NB4 (cell line): ENCODE results near the gene COL19A1.

DNA sequence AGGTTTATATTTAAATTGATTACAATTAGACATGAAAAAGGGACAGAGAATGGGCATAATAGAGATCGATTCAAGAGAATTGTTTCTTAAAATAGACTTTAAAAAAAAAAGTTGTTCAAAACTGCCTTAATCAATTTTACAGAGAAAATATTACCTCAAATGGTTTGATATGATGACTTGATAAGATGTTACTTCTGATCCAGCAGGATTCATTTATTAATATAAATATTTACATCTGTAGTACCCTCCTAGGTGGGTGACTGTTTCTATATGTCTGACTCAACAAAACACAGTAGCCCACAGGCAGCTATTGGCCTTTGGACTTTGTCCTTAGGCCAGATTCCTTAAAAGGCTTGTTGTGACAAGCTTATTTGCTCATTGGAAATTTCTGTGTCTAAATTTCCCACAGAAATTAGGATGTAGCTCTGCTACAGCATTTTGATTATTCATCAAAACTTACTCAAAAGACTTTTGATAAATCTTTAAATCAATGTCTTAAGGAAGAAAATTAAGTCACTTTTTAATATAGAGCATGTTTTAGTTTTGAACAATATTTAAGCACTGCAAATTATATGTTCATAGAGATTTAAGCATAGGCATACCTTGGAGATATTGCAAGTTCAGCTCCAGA, 6.8 kb upstream of the PTP4A1 start:
- RRBS = no CpG with 5 or more reads among the region's 1 CpG

GRCh38 chr6:63581268-63581563, 8.9 kb downstream of the PTP4A1 start:
- RRBS = no CpG with 5 or more reads among the region's 1 CpG

DNA sequence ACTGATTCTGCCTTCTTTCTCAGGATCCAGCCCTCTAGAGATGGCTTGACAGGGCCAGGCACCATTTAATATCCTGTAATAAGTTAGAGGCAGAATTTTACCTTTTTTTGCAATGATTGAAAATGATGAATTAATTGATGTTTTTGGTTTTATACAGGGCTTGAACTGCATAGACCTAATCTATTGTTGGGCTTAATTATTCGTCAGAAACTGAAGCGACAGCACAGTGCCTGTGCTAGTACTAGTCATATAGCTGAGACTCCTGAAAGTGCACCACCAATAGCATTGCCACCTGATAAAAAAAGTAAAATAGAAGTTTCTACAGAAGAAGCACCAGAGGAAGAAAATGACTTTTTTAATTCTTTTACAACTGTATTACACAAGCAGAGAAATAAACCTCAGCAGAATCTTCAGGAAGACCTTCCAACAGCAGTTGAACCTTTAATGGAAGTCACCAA, 75.9 kb downstream of the PHF3 start:
- RRBS = no CpG with 5 or more reads among the region's 2 CpGs

DNA sequence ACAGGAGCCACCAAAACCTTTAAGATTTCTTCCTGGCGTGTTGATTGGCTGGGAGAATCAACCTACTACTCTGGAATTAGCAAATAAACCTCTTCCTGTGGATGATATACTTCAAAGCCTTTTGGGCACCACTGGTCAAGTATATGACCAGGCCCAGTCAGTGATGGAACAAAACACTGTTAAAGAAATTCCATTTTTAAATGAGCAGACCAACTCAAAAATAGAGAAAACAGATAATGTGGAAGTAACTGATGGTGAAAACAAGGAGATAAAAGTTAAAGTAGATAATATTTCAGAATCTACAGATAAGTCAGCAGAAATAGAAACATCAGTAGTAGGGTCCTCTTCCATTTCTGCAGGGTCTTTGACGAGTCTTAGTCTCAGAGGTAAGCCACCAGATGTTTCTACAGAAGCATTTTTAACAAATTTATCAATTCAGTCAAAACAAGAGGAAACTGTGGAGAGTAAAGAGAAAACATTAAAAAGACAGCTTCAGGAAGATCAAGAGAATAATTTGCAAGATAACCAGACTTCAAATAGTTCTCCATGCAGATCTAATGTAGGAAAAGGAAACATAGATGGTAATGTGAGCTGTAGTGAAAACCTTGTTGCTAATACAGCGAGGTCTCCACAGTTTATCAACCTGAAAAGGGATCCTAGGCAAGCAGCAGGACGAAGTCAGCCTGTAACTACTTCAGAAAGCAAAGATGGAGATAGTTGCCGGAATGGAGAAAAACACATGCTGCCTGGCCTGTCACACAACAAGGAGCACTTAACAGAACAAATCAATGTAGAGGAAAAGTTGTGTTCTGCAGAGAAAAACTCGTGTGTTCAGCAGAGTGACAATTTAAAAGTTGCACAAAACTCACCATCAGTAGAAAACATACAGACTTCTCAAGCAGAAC, 76.5 kb downstream of the PHF3 start:
- RRBS = no CpG with 5 or more reads among the region's 6 CpGs

DNA sequence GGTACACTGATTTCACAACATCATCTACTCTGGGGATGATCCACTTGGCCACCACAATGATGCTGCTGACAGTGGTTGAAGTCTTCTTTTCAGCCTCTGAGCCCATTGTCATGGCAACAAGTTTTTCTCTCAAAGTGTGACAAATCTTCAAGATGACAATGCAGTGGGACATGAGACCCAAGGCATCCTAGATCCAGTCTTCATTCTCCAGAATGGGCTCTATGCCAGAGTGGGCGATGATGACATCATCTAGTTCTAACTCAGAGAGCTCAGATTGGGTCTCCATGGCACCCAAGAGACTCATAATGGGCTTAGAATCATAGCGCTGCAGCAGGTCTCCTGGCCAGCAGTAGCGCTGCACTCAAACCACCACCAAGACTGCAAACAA, 567.9 kb upstream of the ZC3H11C start:
- RRBS = no CpG with 5 or more reads among the region's 3 CpGs

DNA sequence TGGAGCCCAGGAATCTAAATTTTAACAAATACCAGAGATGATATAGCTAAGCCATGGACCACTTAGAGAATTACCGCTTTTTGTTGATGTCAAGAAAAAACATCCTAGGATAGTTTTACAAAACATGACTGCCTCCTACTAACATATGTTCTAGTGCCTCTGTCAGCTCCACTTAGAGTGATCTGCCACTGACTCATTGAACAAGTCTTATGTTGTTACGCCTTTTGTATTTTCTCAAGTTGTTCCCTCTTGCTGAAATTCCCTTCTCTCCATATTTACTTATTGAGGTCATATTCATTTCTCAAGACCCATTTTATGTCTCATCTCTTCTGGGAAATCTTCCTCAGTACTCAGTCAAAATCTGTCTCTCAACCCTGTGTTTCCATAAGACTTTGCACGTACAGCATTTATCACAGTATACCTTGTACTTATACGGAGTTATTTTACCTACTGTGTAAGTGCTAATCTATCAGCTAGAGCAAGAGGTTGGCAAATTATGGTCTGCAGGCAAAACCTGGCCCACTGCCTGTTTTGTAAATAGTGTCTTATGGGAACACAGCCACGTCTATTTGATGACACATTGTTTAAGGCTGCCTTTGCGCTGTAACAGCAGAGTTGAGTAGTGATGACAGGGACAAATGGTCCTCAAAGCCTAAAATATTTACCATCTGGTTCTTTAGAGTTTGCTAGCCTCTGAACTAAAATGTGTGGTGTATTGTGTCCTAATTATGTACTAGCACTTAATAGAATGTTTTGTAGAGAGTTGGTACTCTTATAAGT, 83.4 kb downstream of the ADGRB3 start:
- RRBS = no CpG with 5 or more reads among the region's 6 CpGs

- RRBS = no CpG with 5 or more reads among the region's 4 CpGs
Measured at GRCh38 chr6:69816517-69816924, 19.7 kb upstream of the LMBRD1 start.

- RRBS = 24% methylated on average over 7 of the region's 24 CpGs
Measured at GRCh38 chr6:69866113-69866744, at the start of gene COL19A1. TSS of gene COL19A1 (plus strand) at chr6:69866556.

DNA sequence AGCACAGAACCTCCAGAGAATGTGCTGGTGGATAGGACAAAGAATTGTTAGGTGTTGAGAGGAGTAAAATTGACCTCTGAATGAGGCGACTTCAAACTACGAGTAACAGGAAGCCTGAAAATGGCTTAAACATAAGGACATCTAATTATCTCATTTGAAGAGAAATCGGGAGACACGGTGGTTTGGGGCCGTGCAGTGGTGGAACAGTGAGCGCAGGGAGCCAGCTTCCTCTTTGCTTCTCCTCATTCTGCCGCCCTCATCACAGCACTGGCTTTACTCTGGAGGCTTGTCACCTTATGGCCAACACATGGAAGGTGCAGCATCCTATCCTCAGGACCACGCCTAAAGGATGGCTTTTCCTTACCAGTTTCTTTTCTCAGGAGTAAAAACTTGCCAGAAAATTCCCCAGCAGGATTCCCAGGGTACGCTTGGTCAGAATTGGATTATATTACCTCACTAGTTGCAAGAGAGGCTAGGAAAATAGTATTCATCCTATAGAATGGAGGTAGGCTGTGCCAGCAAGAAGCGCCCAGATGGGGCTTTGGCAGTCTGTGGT, 114.3 kb downstream of the B3GAT2 start:
- RRBS = no CpG with 5 or more reads among the region's 10 CpGs

DNA sequence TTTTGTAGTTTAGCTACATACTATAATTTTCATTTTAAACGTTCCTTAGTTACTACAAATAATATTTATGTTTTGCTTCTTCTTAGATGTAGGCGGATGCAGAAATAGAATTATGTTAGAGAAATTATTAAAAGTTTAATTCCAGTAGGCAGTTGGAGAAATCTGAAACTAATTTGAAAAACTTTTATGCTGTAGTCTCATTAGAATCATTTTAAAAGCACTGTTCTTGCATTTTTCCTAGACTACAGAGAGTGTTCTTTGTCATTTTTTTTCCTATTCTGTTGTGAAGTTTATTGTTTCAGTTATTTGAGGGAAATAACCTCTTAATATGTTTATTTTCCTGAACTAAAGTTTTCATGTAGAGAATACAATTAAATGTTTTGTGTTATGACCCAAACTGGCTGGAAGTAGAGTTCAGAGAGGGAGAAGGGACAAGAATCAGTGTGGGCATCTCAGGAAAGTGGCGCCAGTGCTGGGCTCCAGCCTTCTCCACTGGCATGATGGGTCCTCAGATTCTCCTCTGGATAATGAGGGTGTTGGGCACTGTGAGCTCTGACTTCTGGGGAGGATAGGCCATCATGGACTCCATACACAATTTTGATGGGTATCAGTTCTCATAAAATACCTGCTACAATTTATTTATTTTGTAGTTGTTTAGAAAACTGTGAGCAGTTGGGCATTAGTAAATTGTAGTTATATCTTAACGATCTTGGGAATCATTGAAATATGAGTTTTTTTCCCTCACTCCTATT, 18.3 kb downstream of the OGFRL1 start:
- RRBS = no CpG with 5 or more reads among the region's 4 CpGs

DNA sequence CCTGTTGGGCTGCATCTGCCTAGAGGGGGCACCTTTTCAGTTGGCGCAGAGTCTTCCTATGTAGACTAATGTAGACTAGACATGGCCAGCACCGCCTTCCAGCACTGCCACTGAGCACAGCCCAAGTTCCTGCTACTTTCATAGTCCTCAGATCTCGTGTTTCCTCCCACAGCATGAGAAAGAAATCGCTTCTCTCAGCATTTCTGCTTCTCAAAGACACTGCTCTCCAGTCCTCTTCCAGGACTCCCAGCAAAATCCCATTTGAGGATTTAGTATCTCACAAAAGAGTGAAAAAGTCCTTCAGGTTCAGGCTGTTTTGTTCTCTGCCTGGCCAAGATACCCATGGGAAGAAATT, 35.6 kb downstream of the OGFRL1 start:
- RRBS = no CpG with 5 or more reads among the region's 4 CpGs

DNA sequence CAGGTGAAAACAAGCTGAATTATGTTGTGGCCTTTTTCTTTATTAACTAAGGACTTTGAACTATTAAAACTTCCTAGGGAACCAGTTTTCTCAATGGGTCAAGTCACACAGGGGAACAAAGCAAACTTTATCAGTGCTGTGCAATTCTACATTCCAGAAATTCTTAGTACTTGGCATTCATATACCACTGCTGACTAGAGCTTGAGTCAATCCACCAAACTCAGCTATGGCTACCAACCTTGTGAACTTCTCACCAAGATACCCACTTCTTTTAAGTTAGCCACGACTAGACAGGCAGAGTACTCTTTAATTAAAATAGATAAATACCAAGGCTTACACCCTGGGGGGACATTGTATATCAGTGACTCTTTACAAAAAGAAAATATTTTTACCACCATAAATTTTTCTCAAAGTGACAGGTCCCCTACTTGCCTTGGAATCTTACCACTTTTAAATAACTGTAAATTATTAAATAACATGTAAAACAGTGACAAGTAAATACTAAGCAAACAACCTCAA, 116.2 kb downstream of the OGFRL1 start:
- RRBS = no CpG with 5 or more reads among the region's 1 CpG

DNA sequence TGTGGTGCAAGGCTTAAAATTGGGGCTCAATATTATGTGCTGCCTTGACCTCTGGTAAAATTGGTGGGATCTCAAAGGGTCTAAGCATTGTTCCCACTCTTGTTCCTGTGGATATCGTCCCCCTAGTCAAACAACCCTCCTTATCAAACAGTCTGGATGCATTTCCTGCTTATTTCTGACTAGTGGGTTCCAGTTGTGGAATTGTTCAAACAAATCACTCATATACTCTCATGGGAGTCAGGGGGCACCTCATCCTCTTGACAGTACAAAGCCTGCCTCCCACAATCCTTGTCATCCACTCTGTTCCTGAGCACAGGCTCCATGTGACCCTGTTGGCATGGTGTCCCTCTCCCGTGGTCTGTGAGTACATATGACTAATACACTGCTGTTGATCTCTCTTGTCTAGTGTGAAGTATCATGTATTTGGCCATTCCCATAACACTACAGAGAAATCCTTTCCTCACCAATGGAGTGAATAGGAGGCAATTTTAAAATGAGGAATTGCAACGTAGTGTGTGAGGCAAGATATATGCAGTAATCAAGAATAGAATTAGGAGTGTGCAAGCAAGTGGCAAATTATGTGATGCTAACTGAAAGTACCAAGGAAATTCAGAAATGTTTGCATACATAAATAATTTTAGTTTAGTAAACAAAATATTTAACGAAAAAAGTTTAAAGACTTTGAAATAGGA, 185.3 kb downstream of the OGFRL1 start:
- RRBS = no CpG with 5 or more reads among the region's 4 CpGs

GRCh38 chr6:71585055-71585394, 296.4 kb downstream of the OGFRL1 start:
- RRBS = no CpG with 5 or more reads among the region's 16 CpGs

DNA sequence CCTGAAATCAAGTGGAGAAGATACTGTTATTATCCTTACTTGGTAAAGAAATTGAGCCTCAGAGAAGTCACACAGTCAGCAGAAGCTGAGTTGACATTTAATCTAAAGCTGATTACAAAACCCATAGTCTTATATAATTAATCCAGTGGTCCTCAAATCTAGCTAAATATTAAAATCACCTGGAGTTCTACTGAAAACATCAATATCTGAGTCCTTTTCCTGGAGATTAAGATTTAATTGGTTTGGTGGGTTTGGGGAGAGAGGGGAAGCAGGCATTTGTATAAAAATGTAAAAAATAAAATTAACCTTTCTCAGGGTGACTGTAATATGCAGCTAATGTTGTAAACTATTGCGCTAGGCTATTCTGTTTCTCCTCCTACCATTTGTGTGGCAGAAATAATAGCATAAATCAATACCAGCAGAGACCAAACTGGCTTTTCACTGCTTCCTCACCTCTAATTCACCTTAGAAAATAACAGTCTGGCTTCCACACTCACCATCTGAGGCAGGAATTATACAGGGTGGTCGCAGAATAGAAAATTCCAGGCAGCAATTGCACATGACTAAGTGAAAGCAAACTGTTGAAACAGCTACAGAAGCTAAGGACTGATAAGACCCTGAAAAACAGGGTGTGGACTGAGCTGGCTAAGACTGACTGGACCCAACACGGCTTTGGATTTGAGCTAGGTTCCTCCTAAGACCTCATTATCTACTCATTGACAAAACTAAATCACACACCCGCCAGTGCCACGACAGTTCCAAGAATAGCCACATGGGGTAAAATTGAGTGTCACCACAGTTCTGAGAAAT, 61.2 kb upstream of the KCNQ5 start:
- RRBS = no CpG with 5 or more reads among the region's 5 CpGs

DNA sequence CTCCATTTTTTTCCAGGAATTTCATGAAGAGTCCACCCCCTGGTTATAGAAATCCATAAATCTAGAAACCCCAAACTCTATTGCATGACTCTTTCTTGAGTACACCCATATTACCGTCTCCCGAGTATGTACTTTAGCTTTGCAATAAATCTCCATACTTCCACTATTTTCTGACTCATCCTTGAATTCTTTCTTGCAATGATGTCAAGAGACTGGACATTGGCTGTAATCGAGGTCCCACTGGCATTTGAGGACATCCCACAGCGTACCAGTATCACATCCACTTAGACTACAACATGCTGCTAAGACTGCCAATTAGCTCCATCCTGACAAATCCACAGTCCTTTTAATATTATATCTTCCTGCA, 60.6 kb upstream of the KCNQ5 start:
- RRBS = no CpG with 5 or more reads among the region's 4 CpGs

GRCh38 chr6:73299327-73299689, 36.3 kb upstream of the KHDC1 start:
- RRBS = no CpG with 5 or more reads among the region's 27 CpGs

DNA sequence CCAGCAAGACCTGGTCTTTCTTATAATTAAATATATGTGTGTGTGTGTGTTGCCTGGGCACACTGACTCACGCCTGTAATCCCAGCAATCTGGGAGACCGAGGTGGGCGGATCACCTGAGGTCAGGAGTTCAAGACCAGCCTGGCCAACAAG, 324 bp upstream of the CGAS start:
- RRBS = no CpG with 5 or more reads among the region's 3 CpGs

DNA sequence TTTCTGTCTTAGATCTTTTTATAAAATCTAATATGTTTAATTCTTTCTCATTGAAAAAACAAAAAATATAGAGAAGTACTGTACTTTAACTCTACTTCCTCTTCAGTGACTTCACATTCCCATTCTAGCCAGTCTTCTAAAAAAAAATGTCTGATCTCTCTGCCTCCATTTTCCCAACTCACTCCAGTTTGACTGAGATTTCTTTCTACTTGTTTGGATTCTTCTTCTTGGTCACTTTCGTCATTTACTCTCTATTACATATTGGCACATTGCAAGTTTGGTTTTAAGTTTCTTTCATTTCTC, 51.1 kb downstream of the CD109 start:
- RRBS = no CpG with 5 or more reads among the region's 1 CpG